Epithelial cell of proximal tubule (primary cell): ENCODE results near the genes C1QC, HTR1D, ASAP3 and NCMAP.

DNA sequence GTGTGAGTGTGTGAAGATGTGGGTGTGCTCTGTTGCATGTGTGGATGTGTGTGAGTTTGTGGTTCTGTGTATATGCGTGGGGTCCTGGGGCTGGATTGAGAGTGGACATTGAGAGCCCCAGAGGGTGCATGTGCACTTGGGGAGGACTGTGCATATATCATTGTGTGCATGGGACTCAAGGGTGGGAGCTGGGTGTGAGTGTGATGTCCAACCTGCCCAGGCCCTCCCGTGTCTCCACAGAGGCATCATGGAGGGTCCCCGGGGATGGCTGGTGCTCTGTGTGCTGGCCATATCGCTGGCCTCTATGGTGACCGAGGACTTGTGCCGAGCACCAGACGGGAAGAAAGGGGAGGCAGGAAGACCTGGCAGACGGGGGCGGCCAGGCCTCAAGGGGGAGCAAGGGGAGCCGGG, 947 bp downstream of the C1QA start:
- RAMPAGE, long total RNA: no peak
- RRBS: no CpG with 5 or more reads among the region's 10 CpGs

GRCh38 chr1:22643254-22643914, at the start of gene C1QC:
TSS of gene C1QC (plus strand) at chr1:22643633.
- RAMPAGE, long total RNA: no peak
- RRBS: no CpG with 5 or more reads among the region's 10 CpGs

GRCh38 chr1:22929053-22929361, 43.7 kb downstream of the LACTBL1 start:
- RAMPAGE, long total RNA: no peak
- RRBS: no CpG with 5 or more reads among the region's 8 CpGs

DNA sequence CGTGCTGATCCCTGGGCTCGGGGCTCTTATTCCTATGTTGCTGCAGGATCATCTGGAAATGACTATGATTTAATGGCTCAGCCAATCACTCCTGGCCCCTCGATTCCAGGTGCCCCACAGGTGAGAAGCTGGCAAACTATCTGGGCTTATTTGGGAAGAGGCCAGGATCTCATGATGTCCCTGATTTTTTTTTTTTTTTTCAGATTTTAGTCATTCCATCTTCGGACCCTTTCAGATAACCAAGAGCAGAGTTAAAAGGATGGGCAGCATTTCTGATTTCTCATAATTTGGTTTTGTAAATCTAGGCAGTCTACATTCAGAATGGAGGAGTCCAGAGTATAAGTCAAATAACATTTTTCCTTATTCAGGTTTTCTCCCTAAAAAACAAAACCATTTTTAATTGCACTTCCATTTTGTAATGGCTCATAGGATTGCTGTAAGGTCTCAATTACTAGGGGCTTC, 63.0 kb downstream of the KDM1A start:
- RAMPAGE, long total RNA: no peak
- RRBS: no CpG with 5 or more reads among the region's 4 CpGs

DNA sequence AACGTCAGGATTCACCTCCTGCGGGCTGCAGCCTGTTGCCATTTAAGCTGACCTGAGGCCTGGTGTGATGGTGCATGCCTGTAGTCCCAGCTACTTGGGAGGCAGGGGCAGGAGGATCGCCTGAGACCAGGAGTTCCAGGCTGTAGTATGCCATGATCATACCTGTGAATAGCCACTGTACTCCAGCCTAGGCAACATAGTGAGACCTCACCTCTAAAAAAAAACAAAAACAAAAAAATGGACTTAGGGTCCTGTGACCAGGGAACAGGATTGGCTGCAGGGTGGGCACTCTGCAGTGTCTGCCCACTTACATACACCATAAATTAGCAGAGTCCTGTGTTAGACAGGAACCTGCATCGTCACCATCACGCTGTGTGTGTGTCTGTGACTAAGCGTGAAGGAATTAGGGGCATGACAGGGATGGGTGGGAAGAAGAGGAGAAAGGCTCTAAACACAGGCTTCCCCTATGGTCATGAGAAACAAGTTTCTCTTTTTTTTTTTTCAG, 28.6 kb downstream of the HTR1D start:
- RAMPAGE, long total RNA: no peak
- RRBS: no CpG with 5 or more reads among the region's 6 CpGs

DNA sequence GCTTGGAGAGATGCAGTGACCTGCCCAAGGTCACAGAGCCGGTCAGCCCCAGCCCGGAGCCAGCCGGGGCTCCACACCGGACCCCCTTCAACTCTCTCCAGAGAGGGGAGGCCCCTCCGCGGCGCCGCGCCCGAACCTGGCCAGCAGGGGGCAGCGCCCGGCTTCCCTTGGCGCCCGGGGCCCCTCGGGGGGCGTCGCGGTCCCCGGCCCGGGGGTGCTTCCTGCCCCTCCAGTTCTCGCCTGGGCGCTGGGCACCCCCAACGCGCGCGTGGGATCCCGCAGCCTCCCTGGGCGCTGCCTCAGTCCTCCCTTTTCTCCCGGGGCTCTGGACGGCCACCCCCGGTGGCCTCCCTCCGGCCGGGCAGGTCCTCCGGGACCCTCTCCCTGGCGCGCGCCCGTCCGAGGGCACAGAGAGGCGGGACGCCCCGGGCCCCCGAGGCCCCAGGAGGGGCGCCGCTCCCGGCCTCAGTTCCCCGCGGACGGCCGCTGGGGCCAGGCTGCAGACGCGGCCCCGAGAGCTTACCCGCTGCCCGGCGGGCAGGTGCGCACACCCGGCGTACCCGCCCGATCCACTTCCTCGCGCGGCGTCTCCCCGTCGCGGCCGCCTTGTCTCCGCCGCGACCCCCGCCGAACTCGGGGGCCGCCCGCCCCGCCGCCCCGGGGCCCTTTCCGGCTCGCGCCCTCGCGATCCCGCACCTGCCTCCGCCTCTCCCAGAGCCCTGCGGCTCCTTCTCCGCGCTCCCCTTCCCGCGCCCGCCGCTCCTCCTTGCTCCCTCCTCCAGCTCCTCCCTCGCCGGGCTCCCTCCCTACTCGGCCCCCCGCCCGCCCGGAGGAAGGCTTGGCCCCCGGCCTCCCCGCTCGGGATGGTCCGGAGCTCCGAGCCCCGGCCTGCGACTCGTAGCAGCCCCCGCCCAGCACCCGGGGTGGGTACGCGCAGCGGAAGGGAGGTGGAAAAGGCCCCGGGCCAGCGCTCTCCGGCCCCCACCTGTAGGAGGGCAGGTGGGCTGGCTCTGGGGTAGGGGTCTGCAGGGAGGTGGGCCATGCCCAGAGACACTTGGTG, at the start of gene HTR1D:
Gene HTR1D, minus strand, starts transcription at position 735 of the 1,060 bp plus-strand sequence.
- RAMPAGE, long total RNA: no peak
- RRBS: 2% methylated on average over 51 of the region's 116 CpGs

- RAMPAGE, long total RNA: no peak
- RRBS: 1% methylated on average over 41 of the region's 107 CpGs
These were observed at the start of gene ASAP3 for GRCh38 chr1:23483806-23484934. TSS of gene ASAP3 (minus strand) at chr1:23484179.

DNA sequence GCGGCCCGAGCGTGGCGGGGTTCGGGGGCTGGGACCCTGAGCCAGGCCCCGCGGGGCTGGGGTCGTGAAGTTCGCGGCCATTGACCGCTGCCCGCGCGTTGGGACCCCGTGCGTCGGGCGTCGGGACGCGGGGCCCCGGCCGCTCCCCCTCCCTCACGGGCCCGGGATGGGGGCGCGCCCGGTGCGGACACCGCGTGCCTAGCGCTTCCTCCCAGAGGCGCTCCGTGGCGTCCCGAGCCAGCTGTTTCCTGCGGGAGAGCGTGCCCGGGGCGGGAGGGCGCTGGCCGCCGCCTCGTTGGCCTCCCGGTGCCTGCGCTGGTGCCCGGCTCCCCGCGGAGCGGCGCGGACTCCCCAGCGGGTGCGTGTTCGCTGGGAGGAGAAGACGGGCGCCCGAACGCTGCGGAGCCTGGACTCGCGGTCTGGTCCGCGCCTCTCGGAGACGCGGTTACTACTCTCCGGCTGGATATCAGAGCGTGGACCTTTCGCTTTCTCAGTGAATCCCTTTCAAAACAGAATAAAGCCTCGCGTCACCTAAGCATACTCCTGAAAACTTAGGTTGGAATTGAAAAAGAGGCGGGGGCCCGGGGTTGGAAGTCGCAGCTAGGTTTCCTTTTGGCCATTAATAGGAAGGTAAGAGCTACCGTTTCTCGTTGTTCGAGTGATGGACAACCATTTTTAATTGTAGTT, 513 bp downstream of the ELOA start:
- RAMPAGE, long total RNA: no peak
- RRBS: under 1% methylated on average over 15 of the region's 78 CpGs

- RAMPAGE, long total RNA: no peak
- RRBS: no CpG with 5 or more reads among the region's 2 CpGs
These were observed 5.2 kb upstream of the LYPLA2 start for GRCh38 chr1:23785602-23786232.

DNA sequence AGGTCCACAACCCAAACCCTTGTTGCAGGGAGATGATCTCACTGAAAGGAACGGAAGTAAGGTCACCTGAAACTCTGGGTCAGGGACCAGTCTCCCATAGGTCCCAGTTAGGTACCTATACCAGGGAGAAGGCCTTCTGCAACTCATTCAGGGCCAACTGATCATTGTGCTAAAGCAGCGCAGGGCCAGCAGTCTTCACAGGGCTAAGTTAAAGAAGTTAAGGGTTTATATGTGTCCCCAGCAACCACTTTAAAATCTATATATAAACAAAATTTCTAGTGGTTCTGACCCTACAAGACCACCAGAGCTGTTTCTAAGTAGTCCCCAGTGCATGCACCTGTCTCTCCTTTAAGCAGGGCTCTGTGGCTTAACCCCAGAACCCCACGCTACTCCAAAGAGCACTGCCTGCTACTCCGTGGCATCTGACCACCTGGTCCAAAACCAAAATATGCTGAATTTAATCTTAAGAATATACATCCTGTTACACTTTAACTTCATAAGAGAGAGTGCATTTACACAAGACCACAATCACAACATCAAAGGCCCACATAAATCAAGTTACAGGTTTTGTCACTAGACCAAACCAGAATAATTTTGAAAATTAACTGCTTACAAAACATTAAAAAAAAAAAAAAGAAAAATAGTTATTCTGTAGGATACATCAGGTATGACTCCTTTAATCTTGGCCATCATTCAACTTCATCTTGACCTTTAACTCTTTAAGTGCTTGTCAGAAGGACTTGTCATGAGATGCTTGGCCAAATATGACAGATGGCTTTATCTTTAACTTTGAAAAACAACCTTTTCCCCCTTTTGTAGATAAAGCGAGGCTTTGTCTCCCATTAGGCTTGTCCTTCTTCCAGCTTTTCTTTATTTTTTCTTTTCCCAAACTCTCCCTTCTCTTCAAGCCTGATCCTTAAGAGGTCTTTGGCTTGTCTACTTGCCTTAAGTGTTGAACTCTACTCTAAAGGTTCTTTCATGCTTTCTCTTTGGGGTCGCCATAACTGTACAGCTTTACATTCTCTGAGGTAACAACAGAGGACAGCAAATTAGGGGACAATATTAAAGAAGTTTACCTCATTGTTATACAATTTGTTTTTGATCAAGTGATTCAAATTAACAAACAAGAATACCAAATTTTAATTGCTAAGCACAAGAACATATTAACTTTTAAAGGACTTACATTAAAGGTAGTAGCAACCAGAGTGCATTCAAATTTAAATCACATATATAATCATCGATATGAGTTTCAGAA, 2.4 kb downstream of the SRSF10 start:
- RAMPAGE, long total RNA: no peak
- RRBS: no CpG with 5 or more reads among the region's 7 CpGs

DNA sequence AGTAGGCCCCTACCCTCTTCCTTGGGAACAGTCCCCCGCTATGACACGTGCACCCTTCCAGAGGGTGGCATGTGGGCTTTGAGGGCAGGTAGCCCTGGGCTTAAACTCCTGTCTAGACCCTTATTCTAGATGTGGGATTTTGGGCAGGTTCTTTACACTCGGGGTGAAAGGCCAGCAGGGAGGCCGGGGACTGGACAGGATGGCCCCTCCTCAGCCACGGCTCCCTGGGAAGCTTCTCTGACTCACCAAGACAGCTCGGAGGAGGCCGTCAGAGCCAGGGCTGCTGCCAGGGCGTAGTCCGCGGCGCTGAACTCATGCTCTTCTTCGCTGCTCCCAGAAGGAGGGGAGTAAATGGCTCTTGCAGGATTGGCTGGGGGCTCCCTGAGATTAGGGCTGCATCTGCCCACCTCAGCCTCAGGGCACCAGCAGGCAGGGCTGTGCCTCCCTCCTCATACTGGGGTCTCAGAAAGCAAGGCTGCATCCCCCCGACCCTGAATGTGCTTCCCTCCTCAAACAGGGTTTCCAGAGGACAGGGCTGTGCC, 4.1 kb downstream of the MYOM3 start:
- RAMPAGE, long total RNA: no peak
- RRBS: no CpG with 5 or more reads among the region's 13 CpGs

- RAMPAGE, long total RNA: no peak
- RRBS: no CpG with 5 or more reads among the region's 11 CpGs
These were observed 1.2 kb downstream of the IL22RA1 start for GRCh38 chr1:24141589-24142214.

GRCh38 chr1:24183964-24184667, 3.0 kb downstream of the IFNLR1 start:
- RAMPAGE, long total RNA: no peak
- RRBS: no CpG with 5 or more reads among the region's 7 CpGs

DNA sequence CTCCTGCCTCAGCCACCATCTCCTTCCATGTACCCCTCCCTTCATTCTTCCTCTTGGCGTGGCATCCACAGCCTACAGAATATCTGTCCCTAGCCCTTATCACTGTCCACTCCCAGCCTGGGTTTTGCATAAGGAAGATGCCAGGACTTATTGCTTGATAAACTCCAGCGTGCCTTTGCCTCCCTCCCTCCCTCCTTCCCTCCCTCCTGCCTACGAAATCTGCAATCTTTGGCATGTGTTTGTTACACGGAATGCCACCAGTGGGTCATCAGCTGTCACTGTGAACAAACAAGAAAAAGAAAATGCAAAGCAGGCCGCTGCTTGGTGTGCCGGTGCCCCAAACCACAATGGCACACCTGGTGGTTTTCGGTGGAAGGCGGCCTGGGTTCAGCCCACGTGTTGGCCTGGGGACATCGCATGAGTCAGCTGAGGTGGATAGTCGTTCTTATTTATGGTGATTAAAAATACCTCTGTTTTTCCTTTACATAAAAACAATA, 16.2 kb upstream of the IFNLR1 start:
- RAMPAGE, long total RNA: no peak
- RRBS: no CpG with 5 or more reads among the region's 11 CpGs

DNA sequence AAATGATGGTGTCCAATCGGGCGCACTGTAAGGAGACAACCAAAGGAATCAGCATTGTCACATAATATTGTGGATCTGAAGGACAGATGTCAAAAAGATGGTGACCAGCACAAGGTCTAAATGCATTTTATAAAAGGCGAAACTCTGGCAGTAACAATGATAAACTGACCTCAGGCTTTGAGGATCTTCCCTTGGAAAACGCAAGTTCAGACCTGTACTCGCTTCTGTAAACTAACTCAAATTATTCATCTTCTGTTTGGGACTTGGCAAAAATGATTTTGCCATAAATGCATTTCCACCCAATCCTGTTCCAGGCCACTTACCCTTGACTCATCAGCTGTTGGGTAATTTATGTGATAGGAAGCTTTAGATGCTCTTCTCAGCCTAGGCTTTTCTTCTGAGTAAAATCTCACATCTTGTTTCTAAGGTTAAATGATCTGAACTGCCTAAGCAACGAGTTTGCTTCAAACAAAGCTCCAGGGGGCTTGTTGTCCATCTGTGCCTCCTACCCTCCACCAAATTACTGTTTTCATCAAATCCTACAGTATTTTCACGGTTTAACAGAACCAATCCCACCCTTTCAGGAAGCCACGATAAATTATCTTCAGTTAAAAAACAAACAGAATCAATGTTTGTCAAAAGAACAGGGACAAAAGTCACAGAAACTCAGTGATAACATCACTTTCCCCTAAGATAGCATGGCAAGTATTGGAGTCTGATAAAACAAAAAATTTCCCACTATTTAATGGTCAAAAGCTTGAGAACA, 33.6 kb downstream of the STPG1 start:
- RAMPAGE, long total RNA: no peak
- RRBS: no CpG with 5 or more reads among the region's 8 CpGs

GRCh38 chr1:24555821-24556405, at the start of gene NCMAP:
TSS of gene NCMAP (plus strand) at chr1:24556087.
- RAMPAGE, long total RNA: no peak
- RRBS: 3% methylated on average over 25 of the region's 53 CpGs

DNA sequence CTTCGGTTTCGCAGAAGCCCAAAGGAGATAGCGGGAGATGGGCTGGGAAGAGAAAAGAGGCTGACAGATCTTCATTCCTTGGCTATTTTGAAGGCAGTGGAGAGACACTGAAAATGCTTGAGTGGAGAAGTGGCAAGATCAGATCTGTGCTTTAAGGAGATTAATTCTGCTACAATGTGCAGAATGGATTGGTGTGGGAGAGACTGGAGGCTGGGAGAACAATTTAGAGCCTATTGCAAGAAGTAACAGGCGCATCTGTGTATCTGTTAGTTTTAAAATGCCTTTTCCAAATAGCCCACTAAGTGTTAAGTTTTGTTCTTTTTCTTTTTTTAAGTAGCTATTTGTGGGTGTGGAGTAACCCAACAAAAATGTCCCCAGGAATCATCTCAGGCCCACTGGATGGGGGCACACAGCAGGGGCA, 24.0 kb upstream of the SRRM1 start:
- RAMPAGE, long total RNA: no peak
- RRBS: no CpG with 5 or more reads among the region's 4 CpGs

- RAMPAGE, long total RNA: no peak
- RRBS: no CpG with 5 or more reads among the region's 8 CpGs
These were observed 12.4 kb downstream of the SRRM1 start for GRCh38 chr1:24655282-24656098.

DNA sequence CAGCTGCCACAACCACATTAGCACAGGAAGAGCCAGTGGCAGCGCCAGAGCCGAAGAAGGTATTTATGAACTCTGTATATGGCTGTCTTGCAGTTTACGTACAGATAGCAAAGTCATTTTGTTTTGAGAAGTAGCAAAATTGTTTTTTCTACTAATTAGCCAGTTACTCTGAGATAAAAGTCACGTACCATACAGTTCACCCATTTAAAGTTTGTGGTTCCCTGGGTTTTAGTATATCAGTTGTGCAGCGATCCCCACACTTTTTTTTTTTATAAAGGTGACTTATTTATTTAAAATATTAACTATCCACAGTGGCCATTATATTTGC, 28.4 kb downstream of the SRRM1 start:
- RAMPAGE, long total RNA: no peak
- RRBS: no CpG with 5 or more reads among the region's 5 CpGs

DNA sequence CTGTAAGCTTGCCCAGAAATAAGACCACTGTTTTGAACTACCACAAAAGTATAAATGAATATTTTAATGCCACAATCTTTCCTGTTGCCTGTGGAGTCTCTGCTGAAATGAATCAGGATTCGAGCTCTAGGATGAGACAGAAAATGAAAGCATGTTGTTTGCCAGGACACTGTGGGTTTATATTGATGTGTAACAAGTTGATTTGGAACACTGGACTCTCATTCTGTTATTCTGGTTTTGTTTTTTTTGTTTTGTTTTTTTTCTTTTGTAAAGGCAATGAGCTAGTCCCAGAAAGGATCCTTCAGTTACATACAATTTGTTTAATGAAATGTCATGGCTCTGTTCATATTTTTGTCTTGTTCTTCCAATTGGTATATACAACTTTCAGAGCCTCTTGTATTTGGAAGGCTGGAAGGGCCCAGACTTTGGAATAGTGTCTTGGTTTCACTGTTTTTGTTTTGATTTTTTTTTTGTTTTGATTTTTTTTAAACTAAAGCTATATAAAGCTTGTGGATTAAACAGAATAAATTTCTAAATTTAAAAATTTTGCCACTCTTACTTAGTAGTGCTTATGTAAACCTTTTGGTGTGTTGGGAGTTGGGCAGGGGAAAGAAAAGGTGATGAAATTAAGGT, 29.7 kb downstream of the SRRM1 start:
- RAMPAGE, long total RNA: no peak
- RRBS: no CpG with 5 or more reads among the region's 1 CpG